HTR-8/SVneo (cell line): ENCODE data around the gene BCAR1.

DNA sequence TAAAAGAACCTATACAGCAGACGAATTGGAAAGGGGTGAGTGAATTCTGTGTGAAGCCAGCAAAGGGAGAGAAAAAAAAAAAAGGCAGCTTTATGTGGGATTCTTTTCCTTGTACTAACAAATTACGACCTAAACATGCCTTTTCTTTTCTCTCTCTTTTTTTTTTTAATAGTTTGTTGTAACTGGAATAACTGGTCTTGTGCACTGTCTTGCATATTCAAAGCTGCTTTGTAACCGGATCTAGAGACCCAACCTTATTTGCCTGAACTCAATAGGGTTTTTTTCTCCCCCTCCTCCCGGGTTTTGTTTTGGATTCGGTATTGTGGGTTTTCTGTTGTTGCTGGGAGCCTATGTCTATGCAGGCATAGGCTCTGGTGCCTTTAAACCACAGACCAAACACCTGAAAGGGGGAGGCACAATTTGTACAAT lies 7.1 kb upstream of the ZFHX3 start:
- RRBS = no CpG with 5 or more reads among the region's 5 CpGs

- RRBS = 99% methylated on average over 5 of the region's 20 CpGs
Observed at GRCh38 chr16:73065052-73065512, 17.2 kb upstream of the ZFHX3 start.

- RRBS = no CpG with 5 or more reads among the region's 22 CpGs
Observed at GRCh38 chr16:73092328-73093031, 44.6 kb upstream of the ZFHX3 start.

DNA sequence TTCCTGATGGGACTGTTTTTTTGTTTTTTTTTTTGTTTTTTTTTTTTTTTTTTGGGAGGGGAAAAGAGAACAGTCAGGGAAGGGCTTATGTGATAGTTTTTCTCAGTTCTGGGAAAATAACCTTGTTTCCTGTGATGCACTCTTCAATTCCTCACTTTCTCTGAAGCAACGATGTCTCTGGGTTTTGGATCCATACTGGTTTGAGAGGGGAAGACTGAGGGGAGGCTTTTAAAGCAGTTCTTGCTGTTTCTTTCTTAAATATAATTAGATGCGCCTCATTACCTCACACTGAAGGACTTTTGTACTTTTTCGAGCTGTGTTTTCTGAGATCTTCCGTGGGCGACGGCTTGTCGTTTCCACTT lies 125.0 kb upstream of the ZFHX3 start:
- RRBS = no CpG with 5 or more reads among the region's 7 CpGs

DNA sequence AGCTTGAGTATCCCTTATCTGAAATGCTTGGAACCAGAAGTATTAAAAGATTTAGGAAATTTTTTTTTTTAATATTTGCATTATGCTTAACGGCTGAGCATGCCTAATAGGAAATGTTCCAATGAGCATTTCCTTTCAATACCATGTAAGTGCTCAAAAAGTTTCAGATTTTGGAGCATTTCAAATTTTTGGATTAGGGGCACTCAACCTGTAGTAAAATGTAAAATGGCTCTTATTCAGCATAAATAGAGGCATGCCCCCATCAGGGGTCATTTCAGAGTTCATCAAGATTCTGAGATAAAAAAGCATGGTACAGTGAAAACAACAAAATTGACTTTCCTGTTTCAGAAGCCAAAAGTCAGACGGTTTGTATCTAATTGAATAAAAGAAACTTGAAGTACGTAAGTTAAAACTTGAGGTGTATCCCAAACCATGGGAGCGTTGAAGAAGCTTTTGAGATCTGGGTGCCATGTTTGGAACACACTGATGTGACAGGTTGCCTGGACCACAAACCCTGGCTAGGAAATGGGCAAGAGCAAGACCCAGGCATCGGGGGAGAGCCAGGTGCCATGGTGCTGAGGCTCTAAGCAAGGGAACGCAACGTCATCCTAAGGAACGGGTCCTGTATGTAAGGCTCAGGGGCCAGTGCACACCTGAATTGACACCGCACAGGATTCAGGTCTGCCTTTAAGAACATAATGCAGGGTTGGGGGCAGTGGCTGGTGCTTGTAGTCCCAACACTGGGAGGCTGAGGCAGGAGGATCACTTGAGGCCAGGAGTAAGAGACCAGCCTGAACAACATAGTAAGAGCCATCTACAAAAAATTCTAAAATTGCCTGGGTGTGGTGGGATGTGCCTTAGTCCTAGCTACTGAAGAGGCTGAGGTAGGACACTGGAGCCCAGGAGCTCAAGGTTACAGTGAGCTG lies 10.6 kb downstream of the PSMD7 start:
- RRBS = no CpG with 5 or more reads among the region's 9 CpGs

DNA sequence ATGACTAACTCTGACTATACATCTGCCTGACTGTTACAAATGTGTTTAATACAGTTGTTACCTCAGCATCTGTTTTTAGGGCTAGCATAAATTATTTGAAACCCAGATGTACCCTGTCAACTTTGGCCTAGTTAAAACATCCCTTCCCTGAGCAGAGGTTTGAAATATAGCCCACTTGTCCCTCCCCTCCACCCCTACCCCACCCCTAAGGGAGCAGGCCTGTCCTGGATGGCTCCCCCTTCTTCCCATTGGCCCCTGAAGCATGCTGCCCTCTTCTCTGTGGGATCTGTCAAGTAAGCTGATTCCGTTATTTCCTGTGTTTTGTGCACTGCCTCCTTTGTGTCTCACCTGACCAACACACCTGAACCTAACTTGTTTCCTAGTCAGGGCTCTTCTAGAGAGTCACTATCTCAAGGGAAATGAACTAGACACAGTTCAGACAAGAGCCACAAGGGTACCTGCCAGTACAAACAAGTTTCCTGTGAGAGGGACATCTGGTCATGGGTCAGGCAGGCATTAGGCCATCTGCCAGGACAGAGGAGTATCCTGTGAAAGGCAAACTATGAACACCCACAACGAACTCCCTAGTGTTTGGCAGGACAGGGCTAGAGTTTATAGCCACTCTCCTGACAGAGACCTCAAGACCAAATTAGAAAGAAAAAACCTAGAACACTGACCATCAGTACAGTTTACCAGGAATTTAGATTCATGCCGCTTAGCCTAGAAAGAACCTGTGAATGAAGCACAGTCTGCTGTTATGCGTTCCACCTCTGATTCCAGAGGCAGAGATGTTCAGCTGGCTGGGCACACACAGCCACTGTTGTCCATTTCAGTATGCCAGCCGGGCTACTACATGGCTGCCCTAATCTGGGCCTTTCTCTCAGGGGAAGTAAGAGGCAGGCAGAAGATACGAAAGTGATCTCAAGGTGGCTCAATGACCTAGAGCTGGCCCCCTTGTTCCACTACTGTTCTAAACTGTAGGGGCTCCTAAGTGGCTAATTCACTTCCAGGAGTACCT lies 20.6 kb upstream of the GLG1 start:
- RRBS = no CpG with 5 or more reads among the region's 6 CpGs

DNA sequence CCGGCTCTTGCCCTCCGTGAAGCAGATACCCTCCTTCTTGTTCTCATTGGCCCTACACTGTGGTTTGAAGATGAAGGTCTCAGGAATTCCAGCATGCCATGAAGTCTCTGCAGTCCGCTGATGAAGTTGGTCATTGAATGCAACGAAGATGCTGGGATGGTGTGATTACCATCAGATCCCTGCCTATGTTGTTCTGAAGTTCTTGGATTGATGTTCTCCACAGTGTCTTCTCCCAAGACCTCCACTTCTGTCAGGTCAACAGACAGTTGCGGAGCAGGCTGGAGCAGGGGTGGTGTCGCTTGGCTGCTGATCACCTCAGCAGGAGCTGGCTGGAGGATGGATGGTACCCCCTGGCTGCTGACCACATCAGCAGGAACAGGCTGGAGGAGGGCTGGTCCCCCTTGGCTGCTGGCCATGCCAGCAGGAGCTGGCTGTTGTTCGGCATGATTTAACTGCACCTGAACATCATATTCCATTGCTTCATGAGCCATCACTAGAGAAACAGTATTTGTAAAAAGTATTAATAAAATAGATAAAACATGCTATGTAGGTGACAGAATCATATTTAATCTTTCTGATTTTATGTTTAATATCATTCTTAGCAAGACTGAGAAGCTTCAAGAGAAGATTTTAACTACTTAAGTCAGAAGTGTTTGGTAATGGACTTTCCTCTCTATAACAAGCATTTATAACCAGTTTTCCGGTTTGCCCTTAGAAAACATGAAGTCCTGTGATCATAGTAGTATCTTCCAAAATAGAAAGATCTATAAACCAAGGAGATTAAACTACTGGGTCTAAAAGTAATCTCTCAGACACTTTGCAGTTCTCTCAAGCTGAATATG lies 5.5 kb downstream of the RFWD3 start:
- RRBS = no CpG with 5 or more reads among the region's 8 CpGs

- RRBS = no CpG with 5 or more reads among the region's 16 CpGs
Observed at GRCh38 chr16:74740756-74741348, 33.8 kb downstream of the FA2H start.

- RRBS = no CpG with 5 or more reads among the region's 5 CpGs
Observed at GRCh38 chr16:74746039-74746442, 28.6 kb downstream of the FA2H start.

GRCh38 chr16:74748578-74748974 lies 26.0 kb downstream of the FA2H start:
- RRBS = no CpG with 5 or more reads among the region's 17 CpGs

DNA sequence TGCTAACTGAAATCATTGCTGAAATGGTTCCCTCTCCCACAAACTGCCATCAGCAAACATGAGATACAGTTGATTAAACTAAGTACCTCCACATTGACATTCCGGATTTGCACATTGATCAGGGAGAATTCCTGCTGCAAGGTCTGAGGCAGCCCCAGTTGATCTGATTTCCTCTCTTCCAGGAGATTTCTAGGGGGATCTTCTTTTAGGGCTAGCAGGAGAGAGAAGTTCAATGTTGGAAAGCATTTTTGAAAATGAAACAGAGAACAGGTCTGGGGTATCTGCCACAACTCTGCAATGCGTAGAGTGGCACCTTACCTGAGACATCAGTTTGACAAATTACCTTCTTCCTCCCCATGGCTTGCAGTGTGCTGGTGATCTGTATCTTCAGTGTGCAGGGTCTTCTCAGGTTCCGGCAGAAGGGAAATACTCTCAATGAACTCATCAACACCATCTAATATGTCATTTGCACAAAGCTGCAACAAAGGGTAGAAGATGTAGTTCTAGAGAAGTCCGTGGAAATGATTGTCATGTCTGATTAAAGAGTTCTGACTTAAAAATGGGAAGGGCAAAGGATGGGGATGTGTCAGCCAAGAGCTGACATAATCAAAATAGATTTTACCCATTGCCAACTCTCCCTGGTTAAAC lies 69.0 kb downstream of the WDR59 start:
- RRBS = no CpG with 5 or more reads among the region's 4 CpGs

GRCh38 chr16:74996982-74997437 lies 1.8 kb upstream of the ZNRF1 start:
- RRBS = no CpG with 5 or more reads among the region's 6 CpGs

GRCh38 chr16:75096378-75097314 lies 19.9 kb downstream of the LDHD start:
- RRBS = no CpG with 5 or more reads among the region's 18 CpGs

GRCh38 chr16:75169921-75170497 lies 21.7 kb downstream of the ZFP1 start:
- RRBS = no CpG with 5 or more reads among the region's 10 CpGs

- RRBS = 76% methylated on average over 4 of the region's 23 CpGs
Observed at GRCh38 chr16:75222180-75222918, 3.6 kb downstream of the CTRB1 start.

DNA sequence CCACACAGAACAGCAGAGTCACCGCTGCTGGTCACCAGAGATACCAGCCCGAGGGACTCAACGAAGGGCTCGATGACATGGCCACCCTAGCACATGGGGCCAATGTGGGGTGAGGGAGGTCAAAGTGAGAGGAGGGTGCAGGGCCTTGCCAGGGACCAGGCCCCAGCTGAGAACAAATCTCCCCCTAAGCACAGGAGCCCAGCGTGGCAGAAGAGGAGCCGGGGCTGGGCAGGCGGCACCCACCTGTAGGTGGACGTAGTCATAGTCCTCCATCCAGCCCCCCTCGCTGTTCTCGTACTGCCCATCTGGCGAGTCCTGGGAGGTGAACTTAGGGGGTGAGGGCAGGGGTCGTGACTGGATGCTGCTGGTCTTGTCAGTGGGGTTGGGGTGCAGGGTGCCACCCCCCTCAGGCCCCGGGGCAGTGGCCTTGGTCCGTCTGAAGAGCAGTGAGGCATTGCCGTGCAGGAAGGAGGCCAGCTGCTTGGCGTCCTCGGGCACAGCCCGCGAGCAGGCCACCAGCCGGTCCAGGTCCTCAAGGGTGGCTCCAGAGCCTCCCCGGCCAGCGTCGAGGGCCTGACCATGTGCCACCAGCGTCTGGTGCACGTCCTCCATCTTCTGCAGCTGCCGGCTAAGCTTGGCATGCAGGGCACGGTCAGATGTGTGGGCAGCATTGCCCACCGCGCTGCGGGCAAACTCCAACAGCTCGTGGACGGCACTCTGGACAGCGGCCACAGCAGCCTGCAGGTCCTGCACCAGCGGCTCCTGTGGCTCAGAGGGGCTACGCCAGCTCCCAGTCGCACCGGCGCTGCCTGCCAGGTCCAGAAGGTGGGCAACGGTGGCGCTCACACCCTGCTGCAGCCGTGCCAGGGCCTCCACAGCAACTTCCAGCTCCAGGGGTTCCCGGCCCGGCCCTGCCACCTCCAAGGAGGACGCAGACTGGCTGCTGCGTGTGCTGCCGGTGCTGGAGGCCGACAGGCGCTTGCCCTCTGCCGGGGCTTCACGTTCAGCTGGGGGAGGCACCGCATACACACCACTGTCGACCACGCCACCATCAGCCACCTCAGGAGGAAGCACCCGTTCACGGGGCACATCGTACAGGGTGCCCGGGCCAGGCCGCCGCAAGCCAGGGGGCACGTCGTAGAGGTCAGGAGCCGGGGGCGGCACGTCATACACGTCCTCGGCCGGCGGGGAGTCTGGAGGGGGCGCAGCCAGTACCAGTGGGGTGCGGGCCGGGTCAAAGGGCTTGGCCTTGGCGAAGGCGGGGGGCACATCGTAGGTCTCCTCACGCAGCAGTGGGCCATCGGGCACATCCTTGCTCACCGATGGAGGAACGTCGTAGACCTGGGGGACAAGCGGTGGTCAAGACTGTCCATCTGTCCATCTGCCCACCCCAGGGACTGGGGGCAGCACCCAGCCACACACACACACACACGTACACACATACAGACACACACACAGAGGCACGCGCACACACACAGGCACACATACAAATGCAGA lies 16.2 kb downstream of the BCAR1 start:
- RRBS = 93% methylated on average over 35 of the region's 83 CpGs

- RRBS = 1% methylated on average over 6 of the region's 50 CpGs
Observed at GRCh38 chr16:75251588-75252148, at the start of gene BCAR1. TSS of gene BCAR1 (minus strand) at chr16:75251624.

DNA sequence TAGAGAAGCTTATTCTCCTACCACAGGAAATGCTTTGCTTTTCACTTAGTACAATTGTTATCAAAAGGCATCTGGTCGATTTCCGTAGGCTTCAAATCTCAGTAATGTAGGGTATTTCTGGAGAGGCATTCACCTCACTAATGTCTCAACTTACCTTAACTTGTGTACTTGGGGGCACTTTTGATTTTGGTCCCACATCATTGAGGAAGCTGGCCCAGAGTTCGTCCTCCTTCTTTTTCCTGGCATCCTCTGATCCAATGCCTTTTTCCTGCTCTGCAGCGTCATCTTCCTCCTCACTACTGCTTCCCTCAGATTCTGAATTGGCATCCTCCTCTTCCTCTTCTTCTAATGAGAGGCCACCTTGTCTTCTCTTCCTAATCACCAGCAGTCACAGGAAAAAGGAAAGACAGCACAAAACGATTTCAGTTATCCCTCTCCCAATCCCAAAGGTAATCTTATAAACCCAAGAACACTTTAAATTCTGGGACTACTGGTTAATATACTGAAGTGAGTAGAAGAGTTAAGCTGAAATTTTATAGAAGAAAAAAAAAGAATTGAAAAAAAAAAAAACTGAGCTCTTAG lies 20.8 kb downstream of the CFDP1 start:
- RRBS = no CpG with 5 or more reads among the region's 5 CpGs

DNA sequence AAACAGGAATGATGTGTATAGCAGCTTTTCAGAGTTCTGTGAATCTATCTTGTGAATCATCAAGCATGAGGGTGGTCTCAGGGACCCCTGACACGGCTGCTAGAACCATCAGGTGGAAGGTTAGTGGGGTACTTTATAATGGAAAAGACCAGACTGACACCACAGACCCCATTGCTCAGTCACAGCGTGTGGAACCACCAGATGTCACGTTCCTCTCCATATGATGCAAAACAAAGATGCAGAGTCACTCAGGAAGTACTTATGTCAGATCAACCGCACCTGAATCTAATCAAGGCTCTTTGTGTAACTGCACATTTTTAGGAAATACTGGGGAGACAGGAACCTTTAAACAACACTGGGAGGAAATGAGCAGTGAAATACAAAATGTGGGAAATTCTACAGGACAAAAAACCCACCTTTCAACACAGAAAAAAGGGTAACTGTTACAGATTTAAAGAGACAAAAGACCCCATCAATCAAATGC lies 28.3 kb downstream of the GABARAPL2 start:
- RRBS = no CpG with 5 or more reads among the region's 4 CpGs

GRCh38 chr16:75760971-75761457 lies 34.7 kb upstream of the CPHXL start:
- RRBS = no CpG with 5 or more reads among the region's 8 CpGs